ENCODE data around the gene IRF6.

- RRBS = no CpG with 5 or more reads among the region's 5 CpGs
Observed at GRCh38 chr1:208201164-208201727, 42.9 kb downstream of the PLXNA2 start.

GRCh38 chr1:208233371-208234078 lies 10.7 kb downstream of the PLXNA2 start:
- RRBS = no CpG with 5 or more reads among the region's 9 CpGs

GRCh38 chr1:208234484-208235248 lies 9.5 kb downstream of the PLXNA2 start:
- RRBS = no CpG with 5 or more reads among the region's 9 CpGs

DNA sequence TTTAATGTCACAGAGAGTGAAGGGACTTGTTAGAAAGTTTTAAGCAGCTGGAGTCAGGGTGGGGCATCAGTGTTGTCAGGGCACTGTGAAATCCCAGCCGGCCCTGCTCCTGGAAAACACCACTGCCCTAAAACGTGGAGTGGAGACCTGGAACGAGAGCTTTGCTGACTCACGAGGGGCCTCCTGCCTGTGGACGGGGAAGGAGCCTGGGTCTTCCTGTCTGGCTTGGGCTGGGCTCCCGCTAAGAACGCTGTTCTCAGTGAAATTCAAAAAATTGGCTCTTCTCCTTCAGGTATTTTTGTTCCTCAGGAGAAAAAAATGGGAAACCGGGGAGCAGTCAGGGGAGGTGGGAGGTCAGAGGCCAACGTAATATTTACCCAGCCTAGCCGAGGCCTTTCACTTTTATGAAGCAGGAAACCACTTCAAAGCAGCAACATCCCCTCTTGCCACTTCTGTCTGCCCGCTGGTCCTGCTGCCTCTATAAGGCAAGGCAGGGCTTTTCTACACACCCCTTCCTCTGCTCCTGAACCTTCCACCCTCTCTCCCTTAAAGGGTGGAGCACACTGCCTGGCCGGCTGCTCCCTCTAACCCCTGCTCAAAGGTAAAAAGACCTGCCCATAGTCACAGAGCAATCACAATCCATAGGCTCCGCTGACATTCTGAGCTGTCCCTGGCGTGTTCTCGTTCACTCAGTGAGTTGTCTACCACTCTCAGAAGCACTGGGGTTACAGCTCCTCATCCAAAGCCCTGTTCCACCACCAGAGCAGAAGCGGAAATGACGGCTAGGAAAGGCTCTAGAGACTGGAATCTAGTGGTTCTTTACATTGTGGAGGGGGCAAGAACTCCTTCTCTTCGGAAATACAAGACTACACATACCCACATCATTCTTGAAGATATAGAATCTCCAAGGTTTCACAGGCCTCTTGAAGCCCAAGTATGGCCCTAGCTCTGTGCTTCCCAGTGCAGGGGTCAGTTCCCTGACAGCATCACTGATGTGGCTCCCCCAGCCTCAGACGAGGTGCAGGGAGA lies 7.9 kb downstream of the PLXNA2 start:
- RRBS = no CpG with 5 or more reads among the region's 19 CpGs

GRCh38 chr1:208988728-208989173 lies 594.8 kb upstream of the CAMK1G start:
- RRBS = no CpG with 5 or more reads among the region's 3 CpGs

- RRBS = no CpG with 5 or more reads among the region's 6 CpGs
Observed at GRCh38 chr1:209039265-209040008, 544.1 kb upstream of the CAMK1G start.

GRCh38 chr1:209133056-209133474 lies 450.4 kb upstream of the CAMK1G start:
- RRBS = no CpG with 5 or more reads among the region's 6 CpGs

DNA sequence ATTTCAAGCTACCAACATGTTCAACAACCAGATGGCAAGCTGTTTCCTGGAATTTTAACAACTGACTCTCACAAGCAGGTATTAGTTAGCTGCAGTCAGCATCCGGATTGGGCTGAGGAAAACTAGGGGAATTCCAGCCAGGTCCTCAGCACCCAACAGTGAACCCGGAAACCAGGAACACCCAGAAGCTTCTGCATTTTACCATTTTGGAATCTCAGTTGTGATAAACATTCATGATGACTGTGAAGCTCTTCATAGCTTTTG lies 162.2 kb upstream of the CAMK1G start:
- RRBS = 67% methylated on average over 2 of the region's 2 CpGs

DNA sequence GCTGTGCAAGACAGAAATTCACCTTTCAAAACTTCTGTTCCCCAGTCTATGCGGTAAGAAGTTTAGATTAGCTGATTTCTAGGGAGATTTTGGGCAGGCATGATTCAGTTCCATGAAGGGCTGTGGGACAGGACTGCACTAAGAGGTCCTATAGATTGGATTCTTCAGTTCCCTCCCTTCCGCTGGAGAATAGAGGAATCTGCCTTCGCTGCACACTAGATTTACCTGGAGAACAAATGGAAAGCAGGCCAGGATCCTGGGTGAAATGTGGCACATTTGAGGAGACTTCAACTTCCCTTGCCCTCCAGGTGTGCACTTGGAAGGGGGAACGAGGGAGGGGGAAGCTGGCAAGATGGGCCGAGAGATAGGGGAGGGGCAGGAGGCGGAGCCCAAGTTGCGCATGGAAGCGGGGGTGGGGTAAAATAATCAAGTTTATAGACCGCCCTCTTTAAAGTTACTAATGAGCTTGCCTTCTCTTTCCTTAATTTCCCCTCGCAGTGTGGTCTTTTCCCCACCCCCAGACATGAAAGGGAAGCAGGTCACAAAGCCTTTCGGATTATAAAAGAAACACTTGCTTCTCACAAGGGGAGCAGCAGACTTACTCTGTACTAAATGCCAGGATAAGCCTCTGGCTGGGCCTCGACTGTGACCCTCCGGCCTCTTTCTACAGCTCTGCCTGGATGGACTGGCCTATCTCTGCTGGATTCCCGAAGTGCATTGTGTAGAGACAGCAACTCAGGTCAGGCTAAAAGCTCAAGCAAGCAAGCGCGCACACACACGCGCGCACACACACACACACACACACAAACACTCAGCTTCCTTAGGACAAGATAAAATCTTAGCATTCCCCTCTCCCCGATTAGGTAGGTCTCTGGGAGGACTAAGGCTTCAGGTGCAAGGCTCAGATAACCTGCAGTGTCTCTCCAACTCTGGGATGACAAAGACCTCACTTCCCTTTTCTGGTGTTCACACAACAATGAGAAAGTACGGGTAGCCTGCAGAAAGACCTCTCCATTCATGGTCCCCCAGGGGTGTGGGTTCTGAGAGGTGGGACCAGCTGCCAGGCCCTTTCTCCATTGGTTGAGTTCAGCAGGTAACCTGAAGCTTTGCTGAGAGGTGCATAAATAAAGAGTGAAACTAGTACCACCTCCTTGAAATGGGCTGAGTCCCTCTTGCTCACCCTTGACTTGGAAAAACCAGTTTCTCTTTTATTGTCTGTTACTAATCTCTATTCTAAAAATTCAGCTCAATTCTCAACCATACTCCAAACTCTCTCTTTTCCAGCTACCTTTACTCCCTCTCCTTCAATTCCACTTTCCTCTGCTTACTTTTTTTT lies 155.4 kb upstream of the CAMK1G start:
- RRBS = no CpG with 5 or more reads among the region's 21 CpGs

- RRBS = no CpG with 5 or more reads among the region's 5 CpGs
Observed at GRCh38 chr1:209429910-209430548, 153.5 kb upstream of the CAMK1G start.

DNA sequence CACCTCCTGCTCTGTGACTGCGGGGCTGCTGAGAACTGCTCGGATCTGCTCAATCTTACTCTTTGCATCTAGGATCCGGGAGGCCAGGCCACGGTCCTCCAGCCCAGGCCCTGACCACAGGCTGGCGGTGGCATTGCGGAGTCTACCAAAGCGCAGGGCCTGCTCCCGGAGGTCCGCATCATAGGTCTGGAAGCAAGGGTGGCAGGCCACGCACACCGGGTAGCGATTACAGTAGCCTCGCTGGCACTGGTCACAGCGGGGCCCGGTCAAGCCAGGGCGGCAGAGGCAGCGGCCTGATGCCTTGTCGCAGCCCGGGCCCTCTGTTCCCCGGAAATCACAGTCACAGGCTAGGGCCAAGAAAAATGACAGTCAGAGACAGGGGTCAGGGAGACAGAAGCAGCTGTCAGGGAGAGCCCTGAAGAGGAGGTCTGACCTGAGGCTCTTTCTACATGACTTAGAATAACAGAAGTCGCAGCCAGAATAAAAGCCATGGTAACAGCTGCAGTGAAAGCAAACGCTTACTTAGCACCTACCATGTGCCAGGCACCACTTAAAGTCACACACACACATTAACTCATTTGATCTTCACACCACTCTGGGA lies 26.4 kb downstream of the LAMB3 start:
- RRBS = 88% methylated on average over 16 of the region's 22 CpGs

DNA sequence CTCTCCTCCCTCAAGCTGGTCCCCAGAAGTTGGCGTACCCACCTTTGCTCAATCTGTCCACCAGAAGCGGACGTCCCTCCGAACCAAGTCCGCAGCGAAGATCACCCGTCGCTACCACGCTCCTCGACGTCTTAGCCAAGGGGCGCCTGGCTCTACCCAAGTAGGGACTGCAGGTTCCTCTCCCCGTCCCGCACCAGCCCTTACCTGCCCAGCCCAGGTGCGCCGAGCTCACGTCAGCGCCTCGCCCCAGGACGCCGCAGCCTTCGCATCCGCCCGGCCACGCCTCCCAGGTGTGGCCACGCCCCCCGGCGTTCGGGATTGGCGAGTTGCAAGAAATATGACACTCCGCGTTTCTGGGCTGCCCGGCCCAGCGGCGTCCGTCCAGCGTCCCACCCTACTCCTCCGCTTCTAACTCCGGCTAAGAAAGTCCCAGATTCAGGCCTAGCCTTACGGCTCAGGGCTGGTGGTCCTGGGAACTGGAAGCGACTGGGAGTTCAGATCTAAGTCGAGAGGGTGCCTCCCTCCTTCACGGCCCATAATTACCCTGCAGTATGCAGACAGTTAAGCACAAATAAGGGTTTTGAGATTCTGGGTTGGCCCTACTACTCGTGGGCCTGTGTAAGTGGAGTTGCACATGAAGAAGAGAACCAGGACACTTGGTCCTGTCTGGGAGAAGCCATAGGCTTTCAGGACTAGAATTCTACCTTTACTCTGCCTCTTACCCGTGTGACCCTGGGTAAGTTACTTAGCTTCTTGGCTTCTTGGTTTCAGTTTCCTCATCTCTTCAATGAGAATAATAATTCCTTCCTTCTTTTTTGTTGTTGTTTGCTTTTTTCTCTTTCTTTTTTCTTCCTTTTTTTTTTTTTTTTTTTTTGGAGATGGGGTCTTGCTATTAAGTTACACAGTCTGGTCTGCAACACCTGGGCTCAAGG lies at the start of gene IRF6:
TSS of gene IRF6 (minus strand) at position 238 of the 932 bp plus-strand sequence.
- RRBS = 3% methylated on average over 13 of the region's 45 CpGs

DNA sequence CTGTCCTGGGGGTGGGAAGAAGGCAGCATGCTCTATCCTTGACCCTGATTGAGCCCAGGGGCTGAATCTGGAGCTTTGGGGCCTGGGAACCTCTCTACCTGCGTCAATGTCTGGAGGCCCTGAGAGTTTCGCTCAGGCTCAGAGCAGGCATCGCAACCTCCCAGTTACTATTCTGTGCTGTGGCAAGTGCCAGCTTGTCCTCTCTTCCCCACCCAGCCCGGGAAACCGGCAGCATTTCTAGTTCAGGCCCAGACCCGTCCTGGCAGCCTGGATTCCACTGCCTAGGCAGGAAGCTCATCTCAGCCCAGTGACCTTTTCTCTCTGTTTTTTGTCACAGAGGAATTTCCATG lies 10.0 kb upstream of the IRF6 start:
- RRBS = no CpG with 5 or more reads among the region's 6 CpGs

DNA sequence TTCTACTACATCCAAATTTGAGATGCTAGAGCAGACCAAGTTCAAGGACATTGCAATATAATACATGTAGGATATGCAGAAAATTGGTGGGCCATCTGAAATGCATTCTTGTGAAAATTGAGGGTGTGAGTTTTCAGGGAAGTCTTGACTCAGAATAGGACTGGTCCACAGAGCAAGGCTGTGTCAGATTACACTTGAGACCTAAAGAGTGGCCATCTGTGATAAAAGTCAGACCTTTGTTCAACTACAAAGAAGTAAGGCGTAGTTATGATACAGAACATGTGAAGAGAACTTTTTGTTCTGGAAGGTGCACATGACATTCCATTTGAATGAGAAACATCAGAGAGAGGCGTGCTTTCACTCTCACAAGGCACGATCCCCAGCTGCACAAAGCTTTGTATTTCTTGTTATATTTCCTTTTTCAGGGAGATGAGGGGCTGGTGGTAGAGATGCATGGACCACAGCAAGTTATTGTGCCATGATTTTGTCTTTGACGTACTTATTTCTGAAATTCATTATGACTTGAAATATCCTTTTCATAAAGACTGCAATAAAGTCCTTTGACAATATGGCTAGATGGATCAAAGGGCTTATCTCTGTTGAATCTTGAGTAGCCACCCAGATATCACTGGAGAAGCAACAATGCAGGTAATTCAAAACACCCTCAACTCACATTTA lies 45.7 kb downstream of the UTP25 start:
- RRBS = no CpG with 5 or more reads among the region's 4 CpGs

DNA sequence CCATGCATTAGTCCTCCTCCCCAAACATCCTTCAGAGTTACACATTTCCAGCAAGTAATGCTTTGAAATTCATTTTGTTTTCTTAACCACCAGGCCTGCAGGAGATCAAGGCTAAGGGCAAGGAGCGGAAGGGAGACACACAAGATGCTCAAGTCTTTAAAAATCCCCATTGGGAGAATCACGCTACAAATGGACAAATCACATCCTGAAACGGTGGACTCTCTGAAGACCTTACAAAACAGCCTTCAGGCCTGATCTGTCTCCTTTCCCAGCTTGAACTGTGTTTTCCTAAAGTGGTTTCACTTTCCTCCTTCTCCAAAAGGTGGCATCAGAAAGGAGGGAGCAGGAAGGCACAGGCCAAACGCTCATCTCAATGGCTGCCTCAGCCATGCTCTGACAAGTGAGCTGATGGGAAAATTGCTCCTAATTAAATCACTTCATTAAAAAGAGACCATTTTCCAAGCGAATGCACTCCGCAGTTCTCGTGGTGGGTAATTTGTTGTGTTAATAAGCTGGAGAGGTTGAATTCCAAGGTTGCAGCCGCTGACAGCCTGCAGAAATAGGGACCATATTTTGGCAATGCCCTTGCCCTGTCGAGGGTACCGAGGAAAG lies 47.7 kb downstream of the UTP25 start:
- RRBS = no CpG with 5 or more reads among the region's 10 CpGs

- RRBS = no CpG with 5 or more reads among the region's 2 CpGs
Observed at GRCh38 chr1:209883225-209883925, 54.6 kb upstream of the SYT14 start.

DNA sequence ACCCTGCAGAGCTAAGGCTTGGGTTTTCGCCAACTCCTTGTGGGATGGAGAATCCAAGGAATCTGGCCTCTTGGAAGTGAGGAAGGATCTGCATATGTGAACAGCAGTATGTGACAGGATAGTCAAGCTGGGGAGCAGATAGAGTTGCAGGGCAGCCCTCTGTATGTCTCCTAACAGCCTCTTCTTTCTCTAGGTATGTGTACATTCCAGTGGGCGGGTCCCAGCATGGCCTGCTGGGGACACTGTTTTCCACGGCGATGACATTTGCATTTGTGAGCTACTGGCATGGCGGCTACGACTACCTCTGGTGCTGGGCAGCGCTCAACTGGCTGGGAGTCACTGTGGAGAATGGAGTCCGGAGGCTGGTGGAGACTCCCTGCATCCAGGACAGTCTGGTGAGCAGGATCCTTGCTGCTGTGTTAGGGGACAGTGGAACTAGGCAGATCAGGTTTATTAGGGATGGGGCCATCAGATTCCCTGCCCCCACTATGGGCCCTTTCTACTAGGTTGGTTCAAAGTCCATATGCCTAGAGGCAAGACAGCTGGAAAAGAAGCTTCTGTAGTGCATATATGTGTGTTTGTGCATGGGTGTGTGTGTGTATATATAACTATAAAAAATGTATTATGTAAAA lies 259.1 kb downstream of the HHAT start:
- RRBS = no CpG with 5 or more reads among the region's 8 CpGs

- RRBS = no CpG with 5 or more reads among the region's 1 CpG
Observed at GRCh38 chr1:211317528-211318147, 9.0 kb upstream of the TRAF5 start.

GRCh38 chr1:211344086-211344747 lies 17.6 kb downstream of the TRAF5 start:
- RRBS = no CpG with 5 or more reads among the region's 7 CpGs

Measured in foreskin fibroblast (primary cell).